Subcutaneous preadipocyte (primary cell): ENCODE results near the genes HES7 and KRBA2.

- CAGE, long polyA plus RNA = no peak
Observed at GRCh38 chr17:7997074-7997618, 5.3 kb upstream of the GUCY2D start.

DNA sequence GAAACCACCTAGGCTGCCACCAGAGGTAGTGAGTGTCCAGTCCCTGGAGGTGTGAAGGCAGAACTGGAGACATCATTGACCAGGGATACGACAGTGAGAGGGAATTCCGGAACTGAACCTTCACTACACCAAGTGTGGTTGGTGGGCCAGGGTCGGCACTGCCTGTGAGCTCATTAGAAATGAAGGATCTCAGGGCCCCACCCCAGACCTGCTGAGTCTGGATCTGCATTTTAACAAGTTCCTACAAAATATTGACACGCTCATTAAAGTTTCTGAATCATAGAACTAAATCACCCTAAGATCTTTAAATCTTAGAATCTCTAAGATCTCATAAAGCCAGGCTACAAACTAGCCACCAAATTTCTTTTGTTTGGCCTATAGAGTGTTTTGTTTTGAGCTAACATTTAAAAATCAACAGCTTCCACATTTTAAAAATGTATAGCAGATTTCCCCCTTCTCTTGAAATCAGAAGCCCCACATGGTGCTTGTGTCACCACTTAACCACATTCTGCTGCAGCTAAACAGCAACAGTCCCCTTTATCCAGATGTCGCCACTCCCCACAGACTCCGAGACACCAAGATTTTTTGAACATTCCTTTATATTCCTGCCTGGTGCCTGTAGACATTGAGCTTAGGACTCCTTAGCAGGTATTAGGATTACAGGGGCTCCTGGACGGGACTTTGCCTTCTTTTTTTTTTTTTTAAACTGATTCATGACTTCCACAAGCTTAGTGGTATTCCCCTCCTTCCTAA, 15.9 kb downstream of the GUCY2D start:
- CAGE, long polyA plus RNA = no peak

DNA sequence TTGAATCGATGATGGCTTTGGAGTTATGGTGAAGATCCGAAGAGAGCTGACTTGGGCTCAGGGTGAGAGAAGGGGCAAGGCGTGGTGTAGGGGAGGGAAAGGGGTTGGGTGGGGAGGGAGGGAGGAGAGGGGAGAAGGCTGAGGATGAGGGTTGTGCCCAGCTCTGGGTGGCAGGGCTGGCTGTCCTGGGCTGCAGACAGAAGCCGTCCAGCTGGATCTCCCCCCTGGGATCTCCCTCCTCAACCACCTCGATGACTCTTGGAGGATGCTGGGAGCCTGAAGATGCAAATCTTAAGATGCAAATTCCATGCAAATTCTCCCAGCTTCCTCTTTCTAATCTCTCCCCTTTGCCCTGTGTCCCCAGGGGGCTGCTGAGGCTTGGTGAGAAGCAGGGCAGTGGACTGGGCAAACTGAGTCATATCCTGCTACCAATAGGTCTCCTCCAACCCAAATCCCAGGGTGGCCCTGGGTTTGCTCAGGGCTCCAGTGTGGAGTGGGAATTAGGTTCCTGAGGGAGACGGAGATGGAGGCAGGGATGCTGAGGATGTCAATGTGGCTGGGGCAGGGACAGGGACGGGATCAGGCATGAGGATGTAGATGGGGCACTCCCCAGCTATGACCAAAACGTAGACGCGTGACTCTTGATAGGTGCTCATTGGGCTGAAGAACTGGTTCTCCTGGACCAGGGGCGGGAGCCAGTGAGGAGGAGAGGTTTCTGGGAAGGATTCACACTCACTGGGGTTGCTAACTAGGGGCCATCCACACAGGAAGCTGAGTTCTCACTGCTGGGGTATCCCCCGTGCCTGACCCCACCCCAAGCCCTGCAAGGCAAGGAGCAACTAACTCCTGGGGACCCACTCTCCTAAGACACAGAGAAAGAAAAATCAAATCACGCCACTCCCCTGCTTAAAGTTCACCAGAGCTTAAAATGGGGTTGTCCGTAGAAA, 3.6 kb upstream of the ALOX12B start:
- CAGE, long polyA plus RNA = no peak

GRCh38 chr17:8123921-8125073, at the start of gene HES7:
Gene HES7, minus strand, starts transcription at chr17:8124106.
- CAGE, long polyA plus RNA = no peak

GRCh38 chr17:8160242-8161167, 2.2 kb downstream of the VAMP2 start:
- CAGE, long polyA plus RNA = no peak

GRCh38 chr17:8161168-8161940, 1.4 kb downstream of the VAMP2 start:
- CAGE, long polyA plus RNA = no peak

DNA sequence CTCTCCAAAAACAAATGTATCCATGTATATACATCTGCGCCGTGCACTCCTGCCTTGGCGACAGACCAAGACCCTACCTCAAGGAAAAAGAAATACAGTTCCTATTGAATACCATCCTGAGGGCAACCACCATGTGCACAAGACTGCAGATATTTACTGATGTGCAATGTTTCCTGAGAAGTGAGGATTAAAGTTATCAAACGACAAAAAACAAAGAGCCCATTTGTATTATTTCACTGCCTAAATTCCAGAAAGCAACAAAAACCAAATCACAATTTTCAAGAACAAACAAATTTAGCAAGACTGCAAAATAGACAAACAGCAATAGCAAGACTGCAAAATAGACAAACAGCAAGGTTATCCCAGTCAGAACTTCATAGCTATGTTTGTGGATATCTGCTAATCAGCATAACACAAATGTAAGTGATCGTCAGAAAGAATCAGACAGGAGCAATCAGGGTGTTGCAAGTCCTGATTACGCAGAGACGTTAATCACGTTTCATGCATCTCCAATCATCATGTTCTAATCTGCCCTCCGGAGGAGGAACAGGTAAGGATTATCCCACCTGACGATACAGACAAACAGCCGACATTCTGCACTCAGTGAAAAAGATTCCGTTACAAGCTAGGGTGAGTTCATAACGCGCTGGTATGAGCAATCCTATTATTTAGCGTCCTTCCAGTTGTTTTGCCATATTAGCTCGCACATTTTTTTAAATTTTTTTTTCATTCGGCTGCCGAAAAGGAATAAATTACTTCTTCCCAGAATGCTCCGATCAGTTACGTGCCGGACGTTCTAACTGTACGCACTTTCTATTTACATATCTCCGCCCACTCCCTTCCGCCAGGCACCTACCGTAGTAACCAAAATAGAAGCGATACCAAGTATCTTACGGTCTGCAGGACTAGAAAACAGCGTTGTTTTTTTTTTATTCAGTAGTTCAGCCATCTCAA, 2.9 kb downstream of the TMEM107 start:
- CAGE, long polyA plus RNA = no peak

- CAGE, long polyA plus RNA = no peak
Observed at GRCh38 chr17:8186563-8186959, 3.4 kb downstream of the BORCS6 start.

DNA sequence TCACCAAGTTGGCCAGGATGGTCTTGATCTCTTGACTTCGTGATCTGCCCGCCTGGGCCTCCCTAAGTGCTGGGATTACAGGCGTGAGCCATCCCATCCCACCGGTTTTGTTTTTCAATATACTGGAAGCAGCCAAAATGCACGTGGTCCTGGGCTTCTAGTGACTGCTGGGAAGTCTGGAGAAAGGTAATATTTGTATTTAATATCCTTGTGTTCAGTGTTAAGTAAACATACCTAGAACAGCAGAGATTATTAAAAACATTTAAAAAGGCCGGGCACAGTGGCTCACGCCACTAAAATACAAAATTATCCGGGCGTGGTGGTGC, 9.7 kb upstream of the AURKB start:
- CAGE, long polyA plus RNA = no peak

GRCh38 chr17:8226984-8227759, 16.8 kb upstream of the AURKB start:
- CAGE, long polyA plus RNA = no peak

DNA sequence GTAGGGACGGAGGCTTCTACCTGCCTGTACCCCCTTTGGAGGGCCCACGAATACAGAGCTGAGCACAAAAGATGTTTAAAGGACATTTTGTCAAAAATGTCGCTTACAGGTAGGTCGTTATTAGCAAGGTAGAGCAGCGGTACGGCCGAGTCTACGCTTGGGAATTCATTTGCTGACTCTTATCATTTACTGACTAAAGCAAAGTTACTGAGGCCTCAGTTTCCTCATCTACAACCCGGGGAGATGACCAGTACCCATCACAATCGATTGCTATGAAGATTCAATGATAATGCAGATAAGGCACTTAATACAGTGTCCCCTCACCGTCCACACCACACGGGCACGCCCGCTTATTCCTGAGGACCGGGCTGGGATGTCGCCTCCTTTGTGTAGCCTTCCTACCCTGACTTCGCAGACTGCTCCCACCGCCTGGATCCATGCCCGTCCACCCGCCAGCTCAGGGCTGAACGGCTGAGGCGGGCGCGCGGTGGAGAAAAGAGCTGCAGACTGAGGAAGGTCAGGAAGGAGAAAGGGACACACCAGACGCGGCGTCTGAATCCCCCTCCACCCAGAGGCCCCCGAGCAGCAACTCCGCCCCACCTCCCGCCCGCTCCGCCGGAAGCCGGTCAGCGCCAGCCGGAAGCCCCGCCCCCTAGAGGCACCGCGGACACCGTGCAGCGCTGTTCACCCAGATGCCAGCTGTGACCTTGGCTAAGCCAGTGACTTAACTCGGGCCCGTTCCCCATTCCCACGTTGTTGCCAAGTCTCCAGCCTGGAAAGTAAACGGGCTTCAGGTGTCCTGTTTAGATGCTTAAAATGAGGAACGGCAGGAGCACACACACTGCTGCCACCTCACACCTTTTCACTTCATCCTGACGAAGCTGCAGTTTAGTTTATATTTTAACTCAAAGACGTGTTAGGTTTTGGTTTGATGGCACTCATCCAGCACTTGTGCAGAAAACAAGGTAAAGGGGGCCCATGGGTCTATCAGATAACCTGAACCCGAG, at the start of gene KRBA2:
TSS of gene KRBA2 (minus strand) at position 593 of the 1,007 bp plus-strand sequence.
- CAGE, long polyA plus RNA = no peak

DNA sequence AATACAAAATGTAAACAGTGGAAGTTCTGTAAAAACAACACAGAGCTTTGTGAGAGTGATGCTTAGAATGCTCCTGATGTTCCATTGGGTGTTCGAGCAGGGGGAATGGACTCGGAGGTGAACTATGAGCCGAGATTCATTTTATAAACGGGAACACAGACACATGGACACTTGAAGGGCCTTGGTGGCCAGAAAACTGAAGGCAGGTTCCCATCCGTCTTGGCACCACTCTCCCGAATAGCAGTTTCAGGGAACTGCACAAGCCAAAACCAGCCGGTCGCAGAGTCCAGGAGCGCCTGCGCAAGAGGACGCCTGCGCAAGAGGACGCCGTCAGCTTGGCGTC, 302 bp upstream of the NDEL1 start:
- CAGE, long polyA plus RNA = no peak

- CAGE, long polyA plus RNA = no peak
Observed at GRCh38 chr17:8482330-8482945, 46.8 kb downstream of the NDEL1 start.

DNA sequence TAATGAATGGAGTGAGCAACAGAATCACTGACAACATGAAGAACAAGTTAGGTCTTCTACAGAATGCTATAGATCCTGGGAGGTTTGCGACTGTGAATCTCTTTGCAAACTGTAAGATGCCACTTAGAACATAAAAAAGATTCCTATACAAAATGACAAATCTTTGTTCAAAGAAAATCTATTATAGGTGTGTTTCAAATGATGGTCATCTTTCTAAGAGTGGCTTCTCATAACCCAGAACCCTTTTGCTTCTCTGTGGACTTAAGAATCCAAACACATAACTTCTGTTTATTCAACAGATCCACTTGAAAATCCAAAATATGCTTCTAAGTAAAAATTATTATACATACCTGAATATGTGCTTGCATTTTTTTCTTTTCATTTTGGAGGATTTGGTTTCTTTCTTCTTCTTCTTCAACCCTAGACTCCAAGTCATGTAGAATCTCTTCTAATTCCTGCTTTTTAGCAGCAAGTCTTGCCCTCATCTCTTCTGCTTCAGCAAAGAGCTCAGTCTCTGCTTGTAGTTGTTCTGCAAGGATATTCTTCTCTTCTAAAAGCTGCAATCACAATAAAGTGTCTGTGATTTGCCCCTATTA, 76.5 kb downstream of the NDEL1 start:
- CAGE, long polyA plus RNA = no peak

- CAGE, long polyA plus RNA = no peak
Observed at GRCh38 chr17:8513721-8514163, 78.1 kb downstream of the NDEL1 start.

DNA sequence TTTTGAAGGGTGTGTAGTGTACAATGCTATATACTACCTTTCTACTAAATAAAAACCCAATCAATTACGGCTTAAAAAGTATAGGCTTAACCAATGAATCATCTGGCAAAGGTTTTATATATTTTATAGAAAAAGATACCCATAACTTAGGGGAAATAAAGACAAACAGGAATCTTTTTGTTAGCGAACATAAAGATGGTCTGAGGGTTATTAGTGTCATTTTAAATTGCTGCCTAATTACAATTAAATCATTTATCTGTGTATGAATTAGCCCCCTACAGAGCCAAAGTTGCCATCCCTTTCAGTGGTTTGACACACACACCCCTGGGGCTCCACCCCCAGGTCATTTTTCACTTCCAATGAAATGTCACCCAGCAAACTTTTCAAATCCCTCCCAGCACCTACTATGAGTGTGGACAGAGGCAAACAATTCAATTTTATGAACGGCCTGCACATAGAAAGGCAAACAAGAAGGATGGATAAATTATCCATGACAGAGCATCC, 2.5 kb downstream of the MYH10 start:
- CAGE, long polyA plus RNA = no peak

DNA sequence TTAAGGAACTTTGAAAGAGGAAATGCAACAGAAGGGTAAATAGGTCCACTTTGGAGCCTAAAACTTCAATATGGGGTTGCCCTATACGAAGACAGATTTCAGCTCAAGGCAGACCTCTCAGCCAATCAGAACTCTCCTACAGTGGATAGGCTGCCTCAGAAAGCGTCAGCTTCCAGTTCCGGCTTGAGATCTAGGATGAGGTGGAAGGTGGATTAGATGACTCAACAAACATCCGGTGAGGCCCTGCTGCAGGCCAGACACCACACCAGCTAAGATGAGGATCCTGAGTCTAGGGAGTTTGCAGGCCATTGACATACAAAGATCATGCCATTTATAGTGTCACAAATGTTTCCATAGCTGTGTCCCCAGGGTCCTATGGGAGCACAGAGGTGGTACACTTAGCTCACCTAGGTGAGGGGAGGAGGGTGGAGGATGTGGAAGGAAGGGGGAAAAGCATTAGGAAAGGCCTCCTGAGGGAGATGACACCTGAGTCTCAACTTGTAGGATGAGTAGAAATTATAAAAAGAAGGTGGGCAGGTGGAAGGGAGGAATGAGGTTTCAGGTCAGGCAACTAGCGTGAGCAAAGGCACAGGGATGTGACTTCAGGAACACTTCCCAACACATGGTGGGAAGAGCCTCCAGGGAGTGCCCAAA, 8.0 kb upstream of the MFSD6L start:
- CAGE, long polyA plus RNA = no peak

DNA sequence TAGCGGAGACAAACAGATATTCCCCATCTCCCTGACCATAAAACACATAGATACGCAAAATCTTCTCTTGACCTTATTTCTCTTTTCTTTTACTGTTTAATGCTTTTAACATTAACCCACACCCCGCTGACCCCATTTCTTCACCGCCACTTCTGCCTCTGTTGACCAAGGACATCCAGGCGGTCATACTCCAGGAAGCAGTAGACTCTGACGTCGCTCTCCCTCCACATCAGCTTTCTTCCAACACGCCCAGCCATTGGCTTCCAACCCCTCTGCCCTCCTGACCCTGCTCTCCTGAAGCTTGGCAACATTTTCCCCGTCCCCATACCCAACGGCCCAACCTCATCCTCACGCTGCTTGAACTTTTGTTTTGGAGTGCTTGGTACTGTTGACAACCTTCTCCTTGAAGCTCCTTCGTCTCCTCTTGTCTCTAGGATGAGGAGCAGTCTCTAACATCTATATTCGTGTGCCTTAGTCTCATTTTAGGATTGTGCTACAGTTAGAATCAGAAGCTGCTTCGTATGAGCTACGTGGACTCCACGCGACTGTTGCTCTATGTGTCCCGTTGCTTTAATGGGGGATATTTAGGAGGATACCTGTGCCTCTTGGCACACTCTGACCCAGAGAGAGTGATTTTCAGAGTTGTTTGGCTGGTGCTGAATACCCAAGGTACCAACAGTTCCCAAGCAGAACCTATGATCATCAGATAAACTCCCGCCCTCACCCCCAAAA, 27.9 kb upstream of the PIK3R6 start:
- CAGE, long polyA plus RNA = no peak

GRCh38 chr17:8946614-8947071, 18.9 kb downstream of the PIK3R5 start:
- CAGE, long polyA plus RNA = no peak

- CAGE, long polyA plus RNA = no peak
Observed at GRCh38 chr17:8963487-8964197, 1.9 kb downstream of the PIK3R5 start.